Measurements from ENCODE around the gene CLDN34.

- PRO-cap: no peak
CAGE:
- cytosol, long polyA minus RNA: no peak
- cytosol, long polyA plus RNA: no peak
- long polyA plus RNA: no peak
- nucleus, long polyA minus RNA: no peak
- nucleus, long polyA plus RNA: no peak
These were observed 157.3 kb downstream of the DHRSX start for GRCh38 chrX:2343302-2343978.

- PRO-cap: no peak
CAGE:
- cytosol, long polyA minus RNA: no peak
- cytosol, long polyA plus RNA: no peak
- long polyA plus RNA: no peak
- nucleus, long polyA minus RNA: no peak
- nucleus, long polyA plus RNA: no peak
These were observed 98.8 kb downstream of the DHRSX start for GRCh38 chrX:2401827-2402483.

DNA sequence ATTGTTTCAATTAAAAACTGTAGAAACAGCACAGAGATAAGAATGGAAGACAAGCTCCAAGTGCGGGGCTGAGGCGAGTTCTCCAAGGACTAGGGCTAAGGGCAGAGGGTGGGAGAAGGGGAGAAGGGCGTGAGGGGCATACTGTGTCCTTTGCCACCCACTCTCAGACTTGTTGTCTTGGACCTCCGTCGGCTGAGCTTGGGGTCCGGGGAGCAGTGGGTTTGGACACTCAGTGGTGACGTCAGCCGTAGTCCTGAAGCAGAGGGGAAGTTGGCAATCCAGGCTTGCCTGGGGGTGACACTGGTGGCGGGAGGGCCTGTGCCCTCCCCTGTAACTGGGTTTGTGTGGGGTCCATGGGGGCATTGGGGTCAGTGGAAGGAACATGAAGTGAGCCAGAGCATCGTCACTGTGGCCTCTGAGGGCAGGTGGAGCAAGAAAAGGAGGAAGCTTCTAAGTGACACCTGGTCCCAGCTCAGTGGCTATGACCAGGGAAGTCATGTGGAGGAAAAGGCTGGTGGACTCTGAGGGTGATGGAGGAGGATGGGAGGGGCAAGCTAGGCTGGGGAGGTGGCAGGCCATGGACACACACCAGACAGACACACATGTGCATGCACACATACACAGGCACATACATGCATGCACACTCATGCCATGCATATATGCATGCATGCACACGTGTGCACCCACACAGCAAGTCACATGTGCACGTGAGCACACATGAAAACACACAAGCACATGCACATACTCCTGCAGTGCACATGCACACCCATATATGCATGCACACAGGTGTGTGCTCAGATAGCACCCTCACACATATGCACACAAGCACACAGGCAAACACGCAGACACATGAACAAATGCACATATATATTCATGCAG lies 17.7 kb downstream of the CD99 start:
- PRO-cap: no peak
CAGE:
- cytosol, long polyA minus RNA: no peak
- cytosol, long polyA plus RNA: no peak
- long polyA plus RNA: no peak
- nucleus, long polyA minus RNA: no peak
- nucleus, long polyA plus RNA: no peak

DNA sequence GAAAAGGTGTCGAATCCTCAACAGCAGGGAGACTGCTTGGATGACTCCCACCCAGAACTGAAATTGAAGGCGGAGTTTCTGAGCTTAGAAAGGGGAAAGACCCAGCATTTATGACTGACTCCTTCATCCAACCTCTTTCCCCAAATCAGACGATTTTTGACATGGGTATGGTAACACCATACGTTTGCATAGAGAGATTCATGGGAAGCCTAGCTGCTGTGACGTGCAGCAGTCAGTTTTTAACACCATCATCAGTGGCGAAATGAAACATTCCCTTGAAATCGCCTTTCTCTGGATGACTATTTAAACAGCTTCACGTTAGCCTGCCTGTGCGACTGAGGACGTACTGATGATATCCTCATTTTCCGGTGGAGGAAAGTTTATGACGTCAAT lies 8.2 kb upstream of the XG start:
- PRO-cap: no peak
CAGE:
- cytosol, long polyA minus RNA: no peak
- cytosol, long polyA plus RNA: no peak
- long polyA plus RNA: no peak
- nucleus, long polyA minus RNA: no peak
- nucleus, long polyA plus RNA: no peak

GRCh38 chrX:2898642-2899363 lies 30.3 kb downstream of the ARSD start:
- PRO-cap: no peak
CAGE:
- cytosol, long polyA minus RNA: no peak
- cytosol, long polyA plus RNA: no peak
- long polyA plus RNA: no peak
- nucleus, long polyA minus RNA: no peak
- nucleus, long polyA plus RNA: no peak

DNA sequence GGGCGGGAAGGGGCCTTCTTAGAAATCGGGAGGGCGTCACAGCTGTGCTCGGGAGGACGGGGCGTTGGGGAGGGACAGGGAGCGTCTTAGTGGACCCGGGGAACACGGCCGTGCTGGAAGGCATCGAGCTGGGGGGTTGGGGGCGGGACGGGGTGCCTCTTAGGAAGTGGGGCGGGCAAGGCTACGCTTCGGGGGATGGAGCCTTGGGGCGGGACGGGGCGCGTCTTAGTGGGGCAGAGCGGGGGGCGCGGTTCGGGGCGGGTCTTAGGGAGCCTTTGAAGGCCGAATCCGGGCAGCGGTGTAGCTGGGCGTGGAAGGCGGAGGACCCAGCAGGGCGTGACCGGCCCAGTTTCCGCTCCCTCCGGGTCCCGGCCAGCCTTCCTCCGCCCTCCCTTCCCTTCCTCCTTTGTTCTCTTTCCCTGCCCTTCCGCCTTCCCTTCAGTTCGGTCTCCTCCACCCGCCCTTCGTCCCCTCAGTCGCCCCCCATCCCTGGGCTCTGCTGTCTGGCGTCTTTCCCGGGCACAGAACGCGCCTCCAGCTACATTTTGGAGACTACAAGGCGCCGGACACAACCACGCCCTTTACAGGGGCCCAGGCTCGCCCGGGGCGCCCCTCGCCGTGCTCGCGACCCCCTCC lies 478 bp downstream of the ARSD start:
- PRO-cap: bidirectional peak, plus-strand start at position 441 of the sequence, minus-strand start at position 115 of the sequence
CAGE:
- cytosol, long polyA minus RNA: no peak
- cytosol, long polyA plus RNA: no peak
- long polyA plus RNA: no peak
- nucleus, long polyA minus RNA: no peak
- nucleus, long polyA plus RNA: no peak

DNA sequence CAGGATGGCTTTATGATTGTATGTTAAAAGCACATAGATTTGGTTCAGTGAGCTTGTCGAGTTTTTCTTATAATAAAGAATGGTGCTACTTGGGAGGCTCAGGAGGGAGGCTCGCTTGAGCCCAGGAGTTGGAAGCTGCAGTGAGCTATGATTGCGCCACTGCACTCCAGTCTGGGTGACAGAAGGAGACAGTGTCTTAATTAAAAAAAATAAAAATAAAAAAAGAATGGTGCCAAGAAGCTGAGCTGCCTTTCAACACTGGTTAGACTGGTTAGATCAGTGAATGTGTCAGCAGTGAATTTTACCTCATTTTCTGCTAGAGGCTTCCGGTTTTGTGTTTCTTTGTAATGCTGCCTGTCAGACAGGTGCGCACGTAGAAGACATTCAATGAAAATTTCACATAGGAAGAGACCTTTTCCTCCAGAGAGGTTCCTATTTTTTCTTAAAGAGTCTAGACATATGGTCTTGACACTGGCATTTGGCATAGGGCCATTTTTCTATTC lies 15.1 kb upstream of the ARSF start:
- PRO-cap: no peak
CAGE:
- cytosol, long polyA minus RNA: no peak
- cytosol, long polyA plus RNA: no peak
- long polyA plus RNA: no peak
- nucleus, long polyA minus RNA: no peak
- nucleus, long polyA plus RNA: no peak

DNA sequence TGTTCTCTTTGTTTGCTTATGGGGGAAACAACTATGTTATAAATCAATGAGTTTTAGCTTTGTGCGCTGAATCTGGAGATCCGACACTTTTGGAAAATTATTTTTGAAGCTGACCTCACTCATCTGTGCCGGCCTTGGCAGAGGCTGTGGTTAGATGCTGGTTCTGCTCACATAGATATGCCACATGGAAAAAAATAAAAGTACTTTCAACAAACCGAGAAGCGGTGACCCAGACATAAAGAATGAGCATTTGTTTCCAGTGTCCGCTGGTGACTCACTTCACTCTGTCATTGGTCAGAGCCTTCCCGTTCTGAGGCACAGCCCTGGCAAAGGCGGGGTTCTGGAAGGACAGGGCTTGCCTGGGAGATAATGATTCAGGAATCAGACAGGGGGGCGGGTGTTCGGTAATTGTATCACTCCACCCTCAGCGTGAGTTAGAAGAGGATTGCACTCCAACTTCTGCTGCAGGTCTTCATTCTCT lies 172.4 kb upstream of the MXRA5 start:
- PRO-cap: no peak
CAGE:
- cytosol, long polyA minus RNA: no peak
- cytosol, long polyA plus RNA: no peak
- long polyA plus RNA: no peak
- nucleus, long polyA minus RNA: no peak
- nucleus, long polyA plus RNA: no peak

GRCh38 chrX:3707466-3708146 lies 5.8 kb downstream of the PRKX start:
- PRO-cap: no peak
CAGE:
- cytosol, long polyA minus RNA: no peak
- cytosol, long polyA plus RNA: no peak
- long polyA plus RNA: no peak
- nucleus, long polyA minus RNA: no peak
- nucleus, long polyA plus RNA: no peak

DNA sequence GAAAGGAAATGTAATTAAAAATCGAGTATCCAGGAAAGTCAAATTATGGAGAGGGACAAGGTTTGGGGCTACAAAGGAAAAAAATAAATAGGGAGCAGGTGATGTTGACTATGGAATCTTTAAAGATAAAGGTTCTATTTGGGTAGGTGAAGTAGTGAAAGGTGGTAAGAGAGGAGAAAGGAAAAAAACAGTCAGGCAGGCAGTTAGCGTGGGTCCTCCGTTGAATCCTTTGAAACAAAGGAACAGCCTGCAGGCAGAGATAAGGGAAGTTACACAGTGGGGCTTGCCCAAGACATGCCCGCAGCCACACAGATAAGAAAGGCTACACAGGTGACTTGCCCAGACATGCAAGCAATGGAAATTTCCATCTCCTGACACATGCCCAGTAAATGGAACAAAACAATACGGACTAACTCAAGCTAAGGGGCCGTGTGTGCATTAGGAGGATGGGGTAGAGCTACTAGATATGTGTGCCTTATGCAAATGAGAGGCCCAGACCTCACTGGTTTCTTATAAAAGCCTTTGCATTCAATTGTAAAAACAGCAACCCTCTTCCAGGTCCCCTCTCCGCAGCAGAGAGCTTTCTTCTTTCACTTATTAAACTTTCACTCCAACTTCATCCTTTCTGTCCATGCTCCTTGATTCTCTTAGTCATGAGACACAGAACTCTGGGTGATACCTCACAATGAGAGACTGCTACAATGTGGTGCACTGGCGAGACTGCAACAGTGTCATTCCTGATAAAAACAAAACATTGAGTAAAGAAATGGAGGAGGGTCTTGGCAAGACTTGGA lies 997.2 kb upstream of the PRKX start:
- PRO-cap: no peak
CAGE:
- cytosol, long polyA minus RNA: no peak
- cytosol, long polyA plus RNA: no peak
- long polyA plus RNA: no peak
- nucleus, long polyA minus RNA: no peak
- nucleus, long polyA plus RNA: no peak

GRCh38 chrX:5725845-5726554 lies 502.7 kb downstream of the NLGN4X start:
- PRO-cap: no peak
CAGE:
- cytosol, long polyA minus RNA: no peak
- cytosol, long polyA plus RNA: no peak
- long polyA plus RNA: no peak
- nucleus, long polyA minus RNA: no peak
- nucleus, long polyA plus RNA: no peak

DNA sequence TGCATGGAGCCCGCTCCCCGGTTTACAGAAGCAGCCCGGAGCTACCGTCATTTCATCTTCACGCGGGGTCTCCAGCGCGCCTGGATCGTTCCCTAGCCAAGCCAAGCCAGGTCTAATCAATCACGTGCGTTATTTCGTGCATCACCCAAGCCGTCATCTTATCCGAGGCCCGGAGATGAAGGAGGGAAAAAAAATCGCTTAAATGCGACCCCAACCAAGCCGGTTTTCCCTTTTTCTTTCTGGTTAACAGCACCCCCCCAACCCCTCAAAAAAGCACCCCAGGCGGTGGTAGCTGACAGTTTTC lies 1.1 kb downstream of the NLGN4X start:
- PRO-cap: no peak
CAGE:
- cytosol, long polyA minus RNA: no peak
- cytosol, long polyA plus RNA: no peak
- long polyA plus RNA: no peak
- nucleus, long polyA minus RNA: no peak
- nucleus, long polyA plus RNA: no peak

DNA sequence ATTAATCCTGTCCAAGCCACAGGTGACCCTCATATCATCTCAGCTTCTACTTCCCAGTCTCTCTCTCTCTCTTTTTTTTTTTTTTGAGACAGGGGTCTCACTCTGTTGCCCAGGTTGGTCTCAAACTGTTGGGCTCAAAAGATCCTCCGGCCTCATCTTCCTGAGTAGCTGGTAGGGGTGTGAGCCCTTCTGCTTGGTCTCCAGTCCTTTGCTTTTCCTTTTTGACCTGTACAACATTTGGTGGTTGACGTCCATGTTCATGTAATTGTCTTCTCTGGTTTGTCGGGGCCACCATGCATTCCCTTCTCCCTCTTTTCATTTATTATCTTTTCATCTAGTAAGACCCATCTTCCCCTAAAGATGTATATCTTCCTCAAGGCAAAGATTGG lies 105.7 kb upstream of the STS start:
- PRO-cap: no peak
CAGE:
- cytosol, long polyA minus RNA: no peak
- cytosol, long polyA plus RNA: no peak
- long polyA plus RNA: no peak
- nucleus, long polyA minus RNA: no peak
- nucleus, long polyA plus RNA: no peak

DNA sequence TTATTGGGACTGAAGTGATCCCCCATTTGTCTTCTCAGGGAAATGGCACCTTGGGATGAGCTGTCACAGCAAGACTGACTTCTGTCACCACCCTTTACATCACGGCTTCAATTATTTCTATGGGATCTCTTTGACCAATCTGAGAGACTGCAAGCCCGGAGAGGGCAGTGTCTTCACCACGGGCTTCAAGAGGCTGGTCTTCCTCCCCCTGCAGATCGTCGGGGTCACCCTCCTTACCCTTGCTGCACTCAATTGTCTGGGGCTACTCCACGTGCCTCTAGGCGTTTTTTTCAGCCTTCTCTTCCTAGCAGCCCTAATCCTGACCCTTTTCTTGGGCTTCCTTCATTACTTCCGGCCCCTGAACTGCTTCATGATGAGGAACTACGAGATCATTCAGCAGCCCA lies 111.4 kb upstream of the PUDP start:
- PRO-cap: no peak
CAGE:
- cytosol, long polyA minus RNA: no peak
- cytosol, long polyA plus RNA: no peak
- long polyA plus RNA: no peak
- nucleus, long polyA minus RNA: no peak
- nucleus, long polyA plus RNA: no peak

GRCh38 chrX:8988327-8989059 lies 45.4 kb downstream of the FAM9B start:
- PRO-cap: no peak
CAGE:
- cytosol, long polyA minus RNA: no peak
- cytosol, long polyA plus RNA: no peak
- long polyA plus RNA: no peak
- nucleus, long polyA minus RNA: no peak
- nucleus, long polyA plus RNA: no peak

DNA sequence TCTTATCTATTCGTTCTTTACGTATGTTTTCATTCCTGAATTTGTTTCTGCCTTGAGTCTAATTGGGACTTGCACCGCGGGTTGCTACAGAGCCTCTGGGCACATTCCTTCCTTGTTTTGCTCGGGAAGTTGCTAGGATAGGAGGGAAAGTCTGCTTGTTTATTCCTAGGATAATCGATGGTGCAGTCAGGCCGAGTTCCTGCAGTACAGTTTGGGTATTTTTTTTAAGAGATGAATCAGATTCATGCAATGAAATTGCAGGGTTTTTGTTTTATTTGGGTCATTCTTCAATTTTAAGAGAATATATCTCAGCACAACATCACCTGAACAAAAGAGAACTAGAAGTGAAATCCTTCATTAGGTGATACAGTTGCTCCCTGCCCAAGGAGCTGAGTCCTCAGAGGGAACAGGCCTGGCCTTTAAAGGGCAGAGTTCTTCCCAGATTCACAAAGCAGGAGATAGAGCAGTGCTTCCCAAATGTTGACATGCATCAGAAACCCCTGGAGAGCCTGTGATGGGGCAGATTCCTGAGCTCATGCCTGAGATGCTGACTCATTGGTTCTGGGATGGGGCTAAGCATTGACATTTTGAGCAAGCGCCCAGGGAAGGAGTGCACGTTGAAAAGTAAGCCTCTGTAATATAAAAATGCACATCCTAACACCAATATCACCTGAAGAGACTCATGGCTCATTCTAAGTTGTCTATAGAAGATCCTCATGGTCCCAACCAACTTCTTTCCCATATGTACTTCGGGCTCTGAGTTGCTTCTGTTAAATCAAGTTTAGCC lies 115.0 kb upstream of the FAM9B start:
- PRO-cap: no peak
CAGE:
- cytosol, long polyA minus RNA: no peak
- cytosol, long polyA plus RNA: no peak
- long polyA plus RNA: no peak
- nucleus, long polyA minus RNA: no peak
- nucleus, long polyA plus RNA: no peak

GRCh38 chrX:9336334-9336641 lies 128.6 kb upstream of the TBL1X start:
- PRO-cap: no peak
CAGE:
- cytosol, long polyA minus RNA: no peak
- cytosol, long polyA plus RNA: no peak
- long polyA plus RNA: no peak
- nucleus, long polyA minus RNA: no peak
- nucleus, long polyA plus RNA: no peak

DNA sequence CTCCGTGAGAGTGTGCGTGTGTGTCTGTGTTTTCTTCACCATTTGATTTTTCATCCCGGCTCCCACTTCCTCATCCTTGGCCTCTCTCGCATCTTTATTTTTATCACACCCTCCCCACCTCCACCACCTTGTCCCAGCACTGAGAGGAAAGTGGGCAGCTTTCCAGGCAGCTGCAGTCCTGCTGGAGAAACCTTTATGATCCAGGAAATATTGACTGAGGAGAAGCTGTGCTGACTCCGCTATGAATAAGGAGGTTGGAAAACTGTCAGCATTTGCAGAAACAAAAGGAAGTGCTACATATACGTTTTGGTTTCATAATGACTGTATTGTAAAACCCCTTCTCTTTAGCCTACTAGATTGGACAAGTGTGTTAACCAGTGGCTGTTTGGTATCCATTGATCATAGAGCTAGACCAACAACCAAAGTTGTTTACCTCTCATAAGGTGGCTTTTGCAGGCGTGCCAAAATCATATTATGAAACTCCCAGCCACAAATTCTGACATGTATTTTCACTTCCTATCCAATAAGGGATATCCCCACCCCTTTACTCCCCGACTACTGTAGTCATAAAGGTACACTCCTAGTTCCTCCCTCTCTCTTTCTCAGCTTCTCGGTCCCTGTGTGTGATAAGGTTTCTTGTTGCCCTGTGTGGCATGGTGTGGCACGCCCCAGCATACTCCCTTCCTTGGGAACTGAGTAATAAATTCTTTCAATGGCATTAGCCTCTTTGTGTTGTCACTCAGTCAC lies 88.4 kb downstream of the GPR143 start:
- PRO-cap: no peak
CAGE:
- cytosol, long polyA minus RNA: no peak
- cytosol, long polyA plus RNA: no peak
- long polyA plus RNA: no peak
- nucleus, long polyA minus RNA: no peak
- nucleus, long polyA plus RNA: no peak

- PRO-cap: no peak
CAGE:
- cytosol, long polyA minus RNA: no peak
- cytosol, long polyA plus RNA: no peak
- long polyA plus RNA: no peak
- nucleus, long polyA minus RNA: no peak
- nucleus, long polyA plus RNA: no peak
These were observed at the start of gene CLDN34 for GRCh38 chrX:9966924-9967445. CLDN34 (plus strand) TSS chrX:9967358.

DNA sequence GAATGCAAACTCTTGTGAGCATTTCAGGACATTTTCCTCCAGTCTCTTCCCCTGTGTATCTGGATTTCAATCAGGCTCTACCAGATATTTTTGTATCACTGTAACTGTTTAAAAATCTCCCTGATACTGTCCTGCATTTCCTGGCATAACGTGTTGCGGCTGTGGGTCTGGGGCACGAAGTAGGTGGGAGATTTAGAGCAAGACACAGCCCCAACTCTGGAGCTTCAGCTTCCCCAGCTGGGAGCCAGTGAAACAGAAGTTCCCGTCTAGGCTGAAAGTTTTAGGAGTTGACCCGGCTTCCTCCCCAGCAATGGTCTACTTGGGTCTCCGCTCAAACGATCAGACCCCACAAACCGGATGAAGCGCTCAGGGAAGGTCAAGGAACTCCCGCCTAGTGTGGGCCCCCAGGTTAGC lies 46.9 kb downstream of the CLDN34 start:
- PRO-cap: no peak
CAGE:
- cytosol, long polyA minus RNA: no peak
- cytosol, long polyA plus RNA: no peak
- long polyA plus RNA: no peak
- nucleus, long polyA minus RNA: no peak
- nucleus, long polyA plus RNA: no peak